HCT116 (cell line): ENCODE data around the genes C16orf82 and IL4R.

GRCh38 chr16:24685830-24686514, 43.5 kb upstream of the TNRC6A start:
- RRBS: no CpG with 5 or more reads among the region's 10 CpGs

GRCh38 chr16:24730541-24730762, 1.0 kb downstream of the TNRC6A start:
- RRBS: no CpG with 5 or more reads among the region's 5 CpGs

GRCh38 chr16:24731634-24732591, 2.5 kb downstream of the TNRC6A start:
- RRBS: no CpG with 5 or more reads among the region's 9 CpGs

DNA sequence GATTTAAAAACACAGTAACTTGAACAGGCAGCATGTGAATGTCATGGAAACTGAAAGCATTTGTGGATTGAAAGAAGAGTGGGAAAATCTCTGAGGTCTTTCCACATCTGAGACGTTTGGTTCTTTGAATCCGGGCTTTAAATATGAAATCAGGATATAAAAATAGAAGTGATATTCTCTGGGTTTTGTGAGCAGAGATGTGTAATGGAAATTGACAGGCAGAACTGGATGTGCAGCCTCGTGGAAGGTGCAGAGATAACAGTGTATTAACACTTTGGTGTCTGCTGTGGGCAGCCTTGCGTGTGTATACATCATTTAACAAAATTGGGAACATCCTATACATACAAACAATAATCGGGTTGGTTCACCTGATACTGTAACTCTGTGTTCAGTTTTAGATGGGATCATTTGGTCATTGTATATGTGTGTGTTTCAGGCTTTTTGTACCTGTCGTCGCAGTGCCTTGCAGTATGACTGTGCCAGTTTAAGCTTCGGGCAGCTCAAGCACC, 36.7 kb upstream of the ARHGAP17 start:
- RRBS: no CpG with 5 or more reads among the region's 8 CpGs

- RRBS: no CpG with 5 or more reads among the region's 3 CpGs
Measured at GRCh38 chr16:25177797-25177987, 39.1 kb upstream of the AQP8 start.

DNA sequence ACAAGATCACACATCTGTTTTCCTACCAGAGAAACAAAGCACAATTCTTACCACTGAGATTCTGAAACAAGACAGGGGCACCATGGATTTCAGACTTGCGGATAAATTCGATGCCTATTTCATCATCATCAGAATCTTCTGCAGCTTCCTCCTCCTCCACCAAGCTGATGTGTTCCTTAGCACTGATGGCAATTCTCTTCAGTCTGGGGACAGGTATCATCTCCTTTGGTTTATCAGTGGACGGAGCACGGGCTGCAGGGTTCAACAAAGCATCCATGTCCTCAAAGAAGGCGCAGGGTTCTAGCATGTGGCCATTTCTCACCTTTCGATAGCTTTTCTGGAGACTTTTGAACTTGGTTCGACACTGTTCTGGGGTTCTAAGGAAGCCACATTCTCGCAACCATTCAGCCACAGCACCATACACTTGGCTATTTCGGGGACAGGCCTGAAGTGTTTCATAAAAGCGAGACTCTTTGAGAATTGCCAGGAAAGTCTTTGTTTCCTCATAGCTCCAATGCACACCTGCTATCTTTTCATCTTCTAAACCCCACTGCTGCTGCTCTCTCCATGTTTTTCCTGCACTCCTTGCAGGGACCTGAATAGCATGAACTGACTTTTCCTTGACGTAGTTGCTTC, 10.9 kb downstream of the ZKSCAN2 start:
- RRBS: no CpG with 5 or more reads among the region's 11 CpGs

DNA sequence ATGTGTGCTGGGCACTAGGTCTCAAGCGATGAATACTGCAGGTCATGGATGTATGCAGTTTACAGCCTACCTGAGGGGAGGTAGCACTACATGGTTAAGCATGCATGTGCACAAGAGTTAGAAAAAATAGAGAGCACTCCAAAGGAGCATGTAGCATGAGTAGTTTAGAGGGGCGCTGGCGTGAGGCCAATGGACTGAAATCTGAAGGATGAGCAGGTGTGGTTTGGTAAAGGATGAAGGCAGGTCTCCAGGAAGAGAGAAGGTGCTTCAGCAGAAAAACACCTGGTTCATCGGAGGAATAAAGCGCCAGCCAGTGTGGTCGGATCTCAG, 226.6 kb downstream of the HS3ST4 start:
- RRBS: no CpG with 5 or more reads among the region's 6 CpGs

GRCh38 chr16:27066666-27067151, at the start of gene C16orf82:
Gene C16orf82, plus strand, starts transcription at chr16:27066927.
- RRBS: no CpG with 5 or more reads among the region's 8 CpGs

GRCh38 chr16:27211962-27212489, 8.7 kb downstream of the KDM8 start:
- RRBS: no CpG with 5 or more reads among the region's 5 CpGs

DNA sequence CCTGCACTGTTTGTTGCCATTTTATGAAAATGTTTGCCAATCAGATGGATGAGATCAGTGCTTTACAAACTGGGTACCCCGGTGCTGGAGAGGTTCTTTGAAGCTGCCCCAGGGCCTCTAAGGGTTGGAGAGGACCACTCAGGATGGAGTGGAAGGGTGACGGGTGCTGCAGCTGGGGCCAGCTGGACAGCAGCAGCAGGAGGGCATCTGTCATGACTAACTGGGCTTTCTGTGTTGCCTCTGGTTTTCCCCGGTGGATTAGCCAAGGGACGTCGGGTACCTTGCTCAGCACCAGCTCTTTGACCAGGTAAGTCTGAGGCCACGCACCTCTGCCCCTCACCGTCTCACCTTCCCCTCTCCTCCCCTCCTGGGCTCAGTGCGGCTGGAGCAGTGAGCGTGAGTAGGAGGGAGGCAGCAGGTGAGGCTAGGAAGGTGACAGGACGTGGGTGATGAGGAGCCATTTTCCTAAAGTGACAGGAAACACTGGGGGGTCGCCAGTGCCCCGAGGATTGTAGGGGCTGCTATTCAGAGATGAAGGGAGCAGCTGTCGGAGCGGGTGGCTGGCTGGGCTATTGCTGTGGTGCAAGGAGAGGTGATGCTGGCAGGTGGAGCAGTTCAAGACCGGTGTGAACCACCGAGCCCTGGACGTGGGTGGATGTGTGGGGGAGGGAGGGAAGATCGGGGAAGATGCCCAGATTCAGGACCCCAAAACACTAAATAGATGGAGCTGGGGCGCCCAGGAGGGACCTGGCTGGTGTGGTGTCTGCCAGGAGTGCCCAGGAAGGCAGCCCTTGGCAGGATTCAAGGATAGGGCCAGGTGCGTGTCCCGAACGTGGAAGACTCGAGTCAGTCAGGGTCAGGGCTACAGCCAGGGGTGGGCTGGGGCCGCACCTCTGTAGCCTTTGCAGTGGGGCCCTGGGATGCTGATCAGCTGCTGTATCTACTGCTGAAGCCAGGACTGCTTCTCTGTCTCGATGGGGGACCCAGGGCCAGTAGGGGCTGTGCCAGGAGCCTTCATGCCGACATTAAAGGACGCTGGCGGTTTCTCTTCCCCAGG, 12.7 kb downstream of the KDM8 start:
- RRBS: no CpG with 5 or more reads among the region's 28 CpGs

DNA sequence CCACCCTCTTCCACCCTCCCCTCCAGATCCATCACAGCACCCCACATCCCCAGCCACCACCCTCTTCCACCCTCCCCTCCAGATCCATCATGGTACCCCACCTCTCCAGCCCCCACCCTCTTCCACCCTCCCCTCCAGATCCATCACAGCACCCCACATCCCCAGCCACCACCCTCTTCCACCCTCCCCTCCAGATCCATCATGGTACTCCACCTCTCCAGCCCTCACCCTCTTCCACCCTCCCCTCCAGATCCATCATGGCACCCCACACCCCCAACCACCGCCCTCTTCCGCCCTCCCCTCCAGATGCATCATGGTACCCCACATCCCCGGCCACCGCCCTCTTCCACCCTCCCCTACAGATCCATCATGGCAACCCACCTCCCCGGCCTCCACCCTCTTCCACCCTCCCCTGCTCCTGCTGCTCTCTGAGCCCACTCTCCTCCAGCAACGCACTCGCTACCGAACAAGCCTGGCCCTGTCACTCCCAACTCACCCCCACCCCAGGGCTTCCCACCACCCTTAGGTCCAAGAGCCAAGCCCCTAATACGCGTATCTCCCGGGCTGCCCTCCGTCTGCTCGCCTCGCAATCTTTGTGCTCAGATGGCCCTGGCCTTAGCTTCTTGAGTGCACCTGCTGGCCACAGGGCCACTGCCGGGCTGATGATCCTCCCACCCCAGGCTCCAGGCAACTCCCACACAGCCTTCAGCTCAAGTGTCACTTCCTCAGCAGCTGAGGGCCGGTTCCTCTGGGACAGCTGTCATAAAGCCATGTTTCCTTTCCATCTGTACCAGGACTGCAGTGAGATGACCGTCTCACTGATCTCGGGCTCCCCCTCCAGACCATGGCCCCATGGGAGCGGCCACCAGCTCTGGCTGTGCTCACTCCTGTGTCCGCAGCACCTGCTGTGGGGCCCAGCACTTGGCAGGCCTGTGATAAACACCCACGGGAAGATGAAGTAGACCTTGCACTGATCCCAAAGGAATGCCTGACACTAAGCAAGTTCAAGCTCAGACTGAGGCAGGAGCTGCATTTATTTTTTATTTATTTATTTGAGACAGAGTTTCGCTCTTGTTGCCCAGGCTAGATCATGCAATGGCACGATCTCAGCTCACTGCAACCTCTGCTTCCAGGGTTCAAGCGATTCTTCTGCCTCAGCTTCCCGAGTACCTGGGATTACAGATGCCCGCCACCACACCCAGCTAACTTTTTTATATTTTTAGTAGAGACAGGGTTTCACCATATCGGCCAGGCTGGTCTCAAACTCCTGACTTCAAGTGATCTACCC, 25.7 kb downstream of the KDM8 start:
- RRBS: 95% methylated on average over 9 of the region's 27 CpGs

DNA sequence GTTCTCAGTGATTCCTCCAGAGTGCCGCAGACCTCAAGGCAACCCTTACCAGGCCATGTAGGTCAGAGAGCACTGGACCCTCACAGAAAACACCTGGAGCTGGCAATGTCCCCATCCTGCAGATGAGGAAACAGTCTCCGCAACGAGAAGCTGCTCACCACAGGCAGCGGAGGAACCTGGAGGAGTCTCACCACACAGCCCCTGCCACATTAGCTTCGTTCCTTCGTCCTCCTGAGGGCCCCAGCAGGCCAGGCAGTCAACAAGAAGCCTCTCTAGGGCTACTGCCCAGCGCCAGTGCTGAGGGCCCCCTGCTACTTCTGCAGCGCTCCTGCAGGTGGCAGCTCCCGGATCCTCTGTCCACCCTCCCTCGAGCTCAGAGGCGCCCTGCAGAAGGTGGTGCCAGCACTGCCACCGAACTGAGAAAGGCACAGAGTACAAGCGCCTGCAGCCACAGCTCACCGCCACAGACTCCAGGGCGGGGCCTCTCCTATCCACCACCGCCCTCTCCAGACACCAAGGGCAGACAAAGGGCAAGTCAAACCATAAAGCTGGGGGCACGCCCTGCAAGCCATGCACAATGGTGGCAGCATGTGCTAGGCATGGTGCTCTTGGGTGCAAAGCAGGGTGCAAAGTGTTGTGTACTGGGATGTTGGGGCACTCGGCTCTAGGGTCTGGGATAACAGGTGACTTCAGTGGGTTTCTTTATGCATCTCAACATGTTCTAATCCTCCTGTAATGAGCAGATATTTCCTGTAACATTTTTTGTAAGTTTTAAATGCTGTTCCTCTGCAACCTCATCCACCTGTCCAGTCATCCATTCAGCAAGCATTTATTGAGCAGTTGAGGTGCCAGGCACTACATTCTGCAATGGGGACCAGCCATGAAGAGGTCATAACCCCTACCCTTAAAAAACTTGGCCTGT, 27.4 kb downstream of the KDM8 start:
- RRBS: no CpG with 5 or more reads among the region's 18 CpGs

DNA sequence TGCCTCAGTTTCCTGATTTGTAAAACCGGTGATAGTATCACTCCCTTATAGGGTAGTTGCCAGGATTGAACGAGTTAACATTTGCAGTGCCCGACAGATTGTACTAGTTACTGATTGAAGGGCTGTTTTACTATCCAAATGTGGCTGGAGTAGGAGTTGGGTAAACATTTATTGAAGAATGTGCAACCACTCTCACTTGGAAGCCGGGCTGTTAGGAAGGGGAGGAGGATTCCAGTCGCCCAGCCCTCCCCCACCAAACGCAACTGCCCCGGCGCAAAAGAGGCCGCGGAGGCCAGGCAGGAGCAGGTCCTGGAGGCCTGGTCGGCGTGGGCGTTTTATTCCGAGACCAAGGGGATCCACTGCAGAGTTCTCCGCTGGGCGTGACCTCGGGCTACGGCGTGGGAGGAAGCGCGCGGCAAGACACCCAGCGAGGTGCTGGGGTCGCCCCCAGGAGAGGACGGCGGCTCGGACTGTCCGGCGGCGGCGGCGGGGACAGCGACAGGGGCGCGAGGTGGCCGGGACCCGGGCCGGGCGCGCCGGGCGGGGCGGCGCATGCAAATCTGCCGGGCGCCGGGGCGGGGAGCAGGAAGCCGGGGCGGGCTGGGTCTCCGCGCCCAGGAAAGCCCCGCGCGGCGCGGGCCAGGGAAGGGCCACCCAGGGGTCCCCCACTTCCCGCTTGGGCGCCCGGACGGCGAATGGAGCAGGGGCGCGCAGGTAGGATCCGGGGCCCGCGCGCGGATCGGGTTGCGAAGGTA, at the start of gene IL4R:
IL4R (plus strand) TSS at position 668 of the 755 bp plus-strand sequence.
- RRBS: 2% methylated on average over 27 of the region's 71 CpGs

DNA sequence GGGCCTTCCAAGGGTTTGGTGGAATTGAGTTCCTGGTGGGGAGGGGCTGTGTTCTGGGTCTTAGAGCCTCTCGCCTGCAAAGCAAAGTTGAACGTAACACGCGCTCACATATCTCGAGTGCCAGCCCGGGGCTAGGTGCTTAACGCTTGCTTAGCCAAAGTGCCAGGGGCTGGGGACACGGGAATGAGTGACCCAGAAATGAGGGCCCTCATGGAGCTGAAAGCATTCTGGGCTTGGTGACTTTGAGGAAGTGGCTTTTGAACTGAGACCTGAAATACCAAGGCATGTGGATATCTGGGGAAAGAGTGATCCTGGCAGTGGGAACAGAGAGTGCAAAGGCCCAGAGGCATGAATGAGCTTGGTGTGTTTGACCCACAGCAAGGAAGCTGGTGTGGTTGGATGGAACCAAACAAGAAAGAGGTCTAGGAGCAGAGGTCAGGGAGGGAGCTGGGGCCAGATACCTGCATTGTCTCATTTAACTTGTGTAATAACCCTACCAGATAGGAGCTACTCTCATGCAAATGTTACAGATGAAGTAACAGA, 5.1 kb downstream of the IL4R start:
- RRBS: no CpG with 5 or more reads among the region's 8 CpGs

- RRBS: no CpG with 5 or more reads among the region's 11 CpGs
Measured at GRCh38 chr16:27352273-27352635, 38.5 kb downstream of the IL4R start.

- RRBS: no CpG with 5 or more reads among the region's 17 CpGs
Measured at GRCh38 chr16:27405956-27407054, 4.3 kb downstream of the IL21R start.

GRCh38 chr16:27511671-27512048, 38.1 kb downstream of the GTF3C1 start:
- RRBS: no CpG with 5 or more reads among the region's 15 CpGs

DNA sequence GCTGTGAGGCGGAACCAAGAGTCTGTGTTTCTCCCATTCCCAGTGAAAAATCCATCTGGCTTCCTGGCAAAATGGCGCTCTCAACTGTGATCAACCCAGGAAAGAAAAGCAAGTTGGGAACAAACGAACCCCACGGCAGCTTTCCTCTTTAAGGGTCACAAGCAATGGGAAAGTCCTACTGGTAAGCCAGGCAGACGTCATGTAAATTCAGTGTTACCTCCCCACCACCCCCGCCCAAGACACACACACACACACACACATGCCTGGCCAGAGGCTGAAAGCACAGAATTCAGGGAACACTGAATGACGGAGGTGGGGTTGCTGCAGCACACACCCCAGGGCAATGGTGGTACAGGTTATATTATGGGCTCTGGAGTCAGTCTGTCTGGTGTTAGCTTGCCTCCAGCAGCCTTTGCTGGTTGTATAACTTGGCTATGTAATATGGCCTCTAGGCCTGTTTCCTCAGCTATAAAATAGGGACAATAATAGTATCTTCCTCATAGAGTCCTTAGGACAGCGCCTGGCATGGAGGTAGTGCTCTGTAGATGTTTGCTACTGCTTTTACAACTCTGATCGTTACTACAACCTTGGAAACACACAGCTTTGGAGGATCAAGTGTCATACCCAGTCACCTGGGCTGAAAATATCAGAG, 31.6 kb downstream of the GTF3C1 start:
- RRBS: no CpG with 5 or more reads among the region's 9 CpGs

- RRBS: no CpG with 5 or more reads among the region's 17 CpGs
Measured at GRCh38 chr16:28103609-28104238, 40.2 kb upstream of the GSG1L start.

GRCh38 chr16:28128022-28128869, 64.7 kb upstream of the GSG1L start:
- RRBS: no CpG with 5 or more reads among the region's 9 CpGs